ENCODE results near the gene TIGD6.

GRCh38 chr5:149778180-149779514 is 48.5 kb downstream of the PPARGC1B start:
- RRBS = no CpG with 5 or more reads among the region's 13 CpGs

DNA sequence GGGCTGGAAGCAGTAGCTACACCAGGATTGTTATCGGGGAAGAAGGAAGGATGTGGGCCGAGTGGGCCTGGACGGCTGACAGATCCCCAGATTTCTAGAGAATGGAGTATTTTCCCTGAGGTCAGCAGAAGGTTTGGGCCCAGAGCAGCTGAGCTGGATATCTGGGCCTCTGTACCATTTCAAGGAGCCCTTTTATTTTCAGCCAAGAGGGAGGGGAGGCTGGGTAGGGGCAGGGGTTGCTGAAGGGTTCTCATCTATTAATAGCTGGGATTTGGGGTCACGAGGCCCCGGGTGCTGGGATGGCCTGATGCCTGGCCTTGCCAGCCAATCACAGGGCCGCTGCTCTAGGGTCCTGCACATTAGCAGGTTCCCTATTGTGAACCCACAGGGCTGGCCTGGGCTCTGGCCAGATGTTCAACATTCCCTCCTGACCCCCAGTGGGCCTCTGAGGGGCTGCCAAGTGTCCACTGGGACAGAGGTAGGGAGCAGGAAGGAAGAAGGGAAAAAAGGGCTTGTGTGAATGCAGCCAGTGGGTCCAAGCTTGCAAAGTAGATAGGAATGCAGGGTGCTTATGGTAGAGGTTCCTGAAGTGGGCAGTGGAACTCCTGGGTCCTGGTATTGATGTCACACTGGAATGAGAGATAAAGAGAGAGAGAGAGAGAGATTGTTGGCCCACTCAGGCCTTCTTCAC is 52.5 kb downstream of the PPARGC1B start:
- RRBS = no CpG with 5 or more reads among the region's 6 CpGs

DNA sequence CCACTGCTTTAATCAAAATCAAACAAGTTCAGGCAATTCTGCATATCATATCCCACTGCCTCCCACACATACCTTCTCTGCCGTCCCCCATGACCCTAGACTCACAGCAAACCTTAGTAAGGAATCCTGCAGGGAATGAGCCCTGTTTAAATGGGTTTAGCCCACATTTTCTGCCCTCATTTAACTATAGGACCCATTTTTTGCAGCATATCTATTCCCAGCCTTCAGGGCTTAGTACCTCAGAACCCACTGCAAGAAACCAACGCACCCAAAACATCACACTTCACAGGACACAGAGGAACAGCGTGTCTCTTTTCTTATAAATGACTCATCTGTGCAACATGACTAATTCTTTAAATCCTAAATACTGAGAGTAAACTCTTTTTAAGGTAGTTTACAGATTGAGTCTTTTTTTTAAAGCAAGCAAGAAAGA is 48.7 kb downstream of the PDE6A start:
- RRBS = no CpG with 5 or more reads among the region's 3 CpGs

- RRBS = no CpG with 5 or more reads among the region's 5 CpGs
Observed at GRCh38 chr5:149938895-149939486, 5.6 kb downstream of the PDE6A start.

DNA sequence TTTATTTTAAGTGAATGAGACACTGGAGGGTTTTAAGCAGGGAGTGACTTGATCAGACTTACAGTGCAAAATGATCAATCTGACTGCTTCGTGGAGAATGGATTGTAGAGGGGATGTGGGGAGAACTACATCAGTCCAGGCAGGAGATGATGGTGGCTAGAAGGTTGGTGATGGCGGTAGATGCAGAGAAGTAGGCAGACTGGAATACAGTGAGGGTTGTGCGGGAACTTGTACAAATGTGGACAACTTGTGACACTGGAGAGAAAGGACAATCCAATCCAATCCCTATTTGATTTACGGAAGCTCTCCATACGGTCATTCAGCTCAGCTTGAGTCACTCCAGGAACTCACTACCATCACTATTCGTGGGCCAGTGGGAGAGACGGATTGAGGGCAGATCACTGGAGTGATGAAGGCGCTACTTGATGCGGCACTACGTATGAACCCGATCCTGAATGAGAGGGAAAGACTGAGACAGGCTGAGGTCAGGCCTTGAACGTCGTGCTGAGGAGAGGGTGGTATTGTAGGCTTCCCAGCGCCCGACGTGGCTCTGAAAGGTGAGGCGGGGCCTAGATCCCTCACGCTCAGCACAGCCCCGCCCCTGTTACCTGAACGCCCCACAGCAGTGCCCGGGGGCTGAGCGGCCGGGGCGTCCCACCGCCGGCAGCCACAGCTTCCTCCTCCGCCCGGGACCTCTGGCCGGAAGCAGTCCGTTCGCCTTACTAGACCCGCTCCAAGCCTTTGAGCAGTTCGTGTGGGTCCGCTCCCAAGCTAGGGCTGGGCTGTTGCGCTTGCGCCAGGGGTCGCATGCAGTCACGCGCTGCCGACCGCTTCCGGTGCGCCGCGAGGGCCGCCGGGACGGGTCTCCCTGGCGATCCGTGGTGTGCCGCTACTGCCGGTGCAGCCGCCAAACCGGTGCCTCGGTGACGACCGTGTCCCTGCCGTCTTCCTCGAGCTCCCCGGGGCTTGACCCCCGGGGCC is at the start of gene TIGD6:
TIGD6 (minus strand) TSS at position 789 of the 981 bp plus-strand sequence.
- RRBS = 2% methylated on average over 13 of the region's 61 CpGs

- RRBS = no CpG with 5 or more reads among the region's 5 CpGs
Observed at GRCh38 chr5:150041708-150042225, 41.2 kb downstream of the HMGXB3 start.

DNA sequence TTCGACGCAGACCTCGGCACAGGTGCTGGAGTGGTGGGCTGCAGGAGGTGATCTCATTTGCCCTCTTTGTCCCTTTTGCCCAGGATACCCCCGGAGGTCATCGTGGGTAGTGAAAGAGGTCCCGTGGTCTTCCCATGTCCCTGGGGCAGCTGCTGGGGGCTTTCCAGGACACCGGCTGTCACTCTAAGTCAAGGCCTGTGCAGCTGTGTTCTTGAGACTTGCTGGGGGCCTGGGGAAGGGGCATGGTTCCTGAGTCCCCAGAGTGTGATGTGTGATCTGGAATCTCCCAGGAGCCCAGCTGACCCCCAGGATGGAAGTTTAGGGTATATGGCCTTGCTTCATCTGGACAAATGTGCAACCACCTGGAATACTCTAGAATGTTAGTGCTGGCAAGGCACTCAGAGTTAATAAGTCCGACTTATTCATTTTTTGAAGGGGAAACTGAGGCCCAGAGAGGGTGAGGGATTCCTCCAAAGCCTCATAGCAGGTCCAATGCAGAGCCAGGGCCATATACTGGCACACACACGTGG is 28.1 kb upstream of the CSF1R start:
- RRBS = 79% methylated on average over 4 of the region's 9 CpGs

GRCh38 chr5:150159585-150160518 is 4.2 kb upstream of the PDGFRB start:
- RRBS = no CpG with 5 or more reads among the region's 16 CpGs

DNA sequence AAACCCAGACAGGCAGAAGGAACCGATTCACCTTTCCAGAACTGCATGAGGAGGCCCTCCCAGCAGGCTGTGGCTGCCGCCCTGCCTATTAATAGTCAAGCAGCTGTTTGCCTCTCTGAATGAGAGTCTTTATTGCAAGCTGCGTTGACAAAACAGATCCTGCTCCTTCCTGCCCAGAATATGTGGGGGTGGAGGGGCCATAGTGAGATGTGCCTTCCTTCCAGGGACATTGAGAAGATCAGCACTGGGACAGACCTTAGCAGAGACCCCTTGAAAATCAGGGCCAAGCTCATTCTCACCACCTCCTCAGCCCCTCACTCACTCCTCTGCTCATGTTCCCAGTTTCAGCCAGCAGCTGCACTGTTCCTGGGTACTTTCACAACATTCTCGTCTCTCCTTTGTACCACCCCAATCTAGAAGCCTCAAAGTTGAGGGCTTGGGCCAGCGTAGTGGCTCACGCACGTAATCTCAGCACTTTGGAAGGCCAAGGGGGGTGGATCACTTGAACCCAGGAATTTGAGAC is 18.2 kb upstream of the TCOF1 start:
- RRBS = no CpG with 5 or more reads among the region's 7 CpGs

GRCh38 chr5:150339979-150340592 is 17.4 kb upstream of the TCOF1 start:
- RRBS = no CpG with 5 or more reads among the region's 5 CpGs

GRCh38 chr5:150356624-150357137 is 816 bp upstream of the TCOF1 start:
- RRBS = no CpG with 5 or more reads among the region's 7 CpGs

GRCh38 chr5:150385973-150386461 is 26.7 kb downstream of the CD74 start:
- RRBS = no CpG with 5 or more reads among the region's 14 CpGs

DNA sequence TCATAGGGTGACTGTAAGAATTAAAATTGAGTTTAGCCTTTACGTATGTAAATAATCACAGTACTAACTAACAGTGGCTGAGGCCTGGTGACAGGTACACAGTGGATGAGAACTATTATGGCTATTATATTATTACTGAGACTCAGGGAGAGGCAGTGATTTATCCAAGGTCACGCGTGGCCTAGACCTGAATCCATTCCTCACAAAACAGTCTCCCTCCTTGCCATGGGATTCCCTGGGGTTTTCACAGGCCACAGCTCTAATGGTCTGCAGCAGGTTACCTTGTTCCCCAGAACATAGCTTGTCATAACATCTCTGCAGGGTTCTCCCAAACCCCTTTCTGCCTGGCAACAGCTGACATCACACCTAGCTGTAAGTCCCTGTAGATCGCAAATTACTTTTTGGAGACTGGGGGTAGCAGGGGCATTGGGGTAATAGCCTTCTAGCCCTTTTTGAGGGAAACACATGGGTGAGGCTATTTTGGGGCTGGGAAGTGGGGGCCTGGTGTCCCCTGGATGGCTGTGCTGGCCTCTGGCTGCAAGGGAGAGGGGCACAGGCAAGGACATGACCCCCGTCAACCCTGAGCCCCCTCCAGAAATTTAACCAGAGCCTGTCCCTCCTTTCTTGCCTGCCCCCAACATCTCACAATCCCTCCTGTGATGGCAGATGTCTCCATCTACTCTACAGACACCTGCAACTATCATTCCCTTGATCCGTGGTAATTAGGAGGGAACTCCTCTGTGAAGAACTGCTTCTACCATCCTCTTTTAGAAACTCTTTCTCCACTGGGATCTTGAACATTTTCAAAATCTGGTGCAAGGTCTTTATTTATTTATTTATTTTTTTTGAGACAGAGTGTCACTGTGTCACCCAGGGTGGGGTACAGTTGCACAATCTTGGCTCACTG is 1.3 kb downstream of the CD74 start:
- RRBS = no CpG with 5 or more reads among the region's 6 CpGs

DNA sequence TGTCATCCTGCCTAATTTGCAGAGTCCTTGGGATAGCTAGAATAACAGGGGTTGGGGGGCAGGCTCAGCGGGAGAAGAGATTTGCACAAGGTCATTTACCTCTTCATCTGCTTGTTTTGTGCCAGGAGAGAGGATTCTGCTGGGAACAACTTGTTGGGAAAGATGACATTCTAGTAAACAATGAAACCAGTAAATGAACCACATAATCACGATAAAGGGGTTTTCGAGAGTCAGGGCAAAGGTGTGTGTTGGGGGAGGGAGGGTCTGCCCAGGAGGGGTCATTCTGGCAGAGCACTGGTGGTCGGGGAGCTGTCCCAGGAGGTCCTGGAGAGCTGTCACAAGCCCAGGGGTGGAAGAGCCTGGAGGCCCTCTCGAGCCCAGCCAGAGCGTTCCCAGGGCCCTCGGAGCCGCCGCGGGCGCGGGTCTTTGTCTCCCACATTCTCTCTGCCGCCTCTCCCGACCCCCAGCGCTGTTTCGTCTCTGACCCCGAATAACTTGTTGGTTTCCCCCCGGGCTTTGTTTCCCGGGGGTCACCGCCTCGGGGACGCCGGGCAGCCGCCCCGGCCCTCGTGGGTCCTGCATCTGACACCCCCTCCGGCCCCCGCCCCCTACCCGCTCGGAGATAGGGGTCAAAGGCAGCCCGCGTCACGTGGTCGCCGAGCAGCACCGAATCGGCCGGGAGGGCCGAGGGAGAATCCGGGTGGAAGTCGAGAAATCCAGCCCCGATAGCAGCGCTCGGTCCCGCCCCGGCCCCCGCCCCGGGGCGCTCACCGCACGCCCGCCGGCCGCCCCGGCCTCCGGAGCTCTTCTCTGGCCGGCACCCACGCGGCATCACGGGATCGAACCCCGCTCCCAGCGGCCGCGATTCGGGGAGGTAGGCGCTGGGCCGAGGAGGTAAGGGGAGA is 22.5 kb upstream of the NDST1 start:
- RRBS = 1% methylated on average over 18 of the region's 68 CpGs

- RRBS = no CpG with 5 or more reads among the region's 8 CpGs
Observed at GRCh38 chr5:150515860-150516610, 8.1 kb downstream of the NDST1 start.

GRCh38 chr5:150520836-150521422 is 13.0 kb downstream of the NDST1 start:
- RRBS = 97% methylated on average over 3 of the region's 29 CpGs

GRCh38 chr5:150523813-150524176 is 15.9 kb downstream of the NDST1 start:
- RRBS = no CpG with 5 or more reads among the region's 2 CpGs

DNA sequence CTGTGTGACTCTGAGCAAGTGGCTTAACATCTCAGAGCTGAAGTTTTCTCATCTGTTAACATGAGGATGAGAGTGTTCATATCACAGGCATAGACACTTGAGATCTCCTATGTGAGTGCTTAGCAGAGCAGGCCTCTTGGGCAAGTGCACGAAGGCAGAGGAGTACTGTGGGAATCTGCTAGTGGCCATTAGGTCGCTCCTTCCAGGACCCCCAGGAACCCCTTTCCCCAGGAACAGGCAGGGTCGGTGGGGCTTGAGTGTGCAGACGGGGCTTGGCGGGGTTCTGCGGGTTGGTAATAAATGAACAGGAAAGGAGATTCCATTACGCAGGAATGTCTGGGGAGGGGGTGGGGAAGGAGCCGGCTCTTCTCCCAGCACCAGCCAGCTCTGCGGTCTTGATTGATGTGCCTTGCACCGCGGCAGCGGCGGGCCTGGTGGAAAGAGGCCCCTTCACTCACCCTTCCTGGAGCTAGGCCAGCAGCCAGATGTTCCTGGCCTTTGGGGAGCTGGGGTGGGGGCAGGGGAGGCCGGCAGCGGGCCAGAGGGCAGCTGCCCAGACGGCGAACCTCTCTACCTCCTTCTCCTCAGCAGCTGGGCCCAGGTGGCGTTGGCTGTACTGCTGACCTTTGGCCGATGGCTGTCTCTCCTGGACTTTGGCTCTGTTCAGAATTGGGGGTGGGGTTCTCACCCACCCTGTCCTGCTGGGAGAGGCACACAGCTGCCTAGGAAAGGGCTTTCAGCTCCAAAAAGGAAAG is 58.3 kb upstream of the SYNPO start:
- RRBS = no CpG with 5 or more reads among the region's 19 CpGs

DNA sequence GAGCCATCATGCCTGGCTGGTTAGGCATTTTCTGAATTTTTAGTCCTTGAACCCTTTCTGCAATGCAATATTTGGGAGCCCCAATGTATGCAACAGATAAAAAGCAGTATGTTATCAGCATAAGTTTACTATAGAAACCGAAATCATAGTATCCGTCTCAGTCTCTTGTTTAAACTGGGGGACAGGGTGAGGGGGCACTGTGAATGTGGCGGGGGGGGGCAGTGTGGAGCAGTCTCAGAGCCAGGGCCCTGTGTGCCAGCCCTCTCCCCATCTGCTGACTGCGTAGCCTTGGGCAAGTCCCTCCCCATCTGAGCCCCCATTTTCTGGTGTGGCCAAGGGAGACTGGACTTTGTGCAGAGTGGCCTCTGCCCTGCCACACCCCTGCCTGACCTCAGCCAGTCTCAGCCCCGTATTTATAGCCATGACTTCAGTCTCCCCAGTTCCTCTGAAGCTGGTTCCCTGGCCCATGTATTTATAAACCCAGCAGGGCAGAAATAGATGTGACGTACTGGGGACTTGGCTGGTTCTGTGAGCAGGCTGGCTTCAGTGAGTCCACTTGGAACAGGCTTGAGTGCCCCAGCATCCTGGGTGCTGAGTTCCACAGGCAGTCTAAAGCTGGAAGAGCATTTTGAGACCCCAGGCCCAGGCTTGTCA is 30.8 kb upstream of the SYNPO start:
- RRBS = no CpG with 5 or more reads among the region's 6 CpGs

DNA sequence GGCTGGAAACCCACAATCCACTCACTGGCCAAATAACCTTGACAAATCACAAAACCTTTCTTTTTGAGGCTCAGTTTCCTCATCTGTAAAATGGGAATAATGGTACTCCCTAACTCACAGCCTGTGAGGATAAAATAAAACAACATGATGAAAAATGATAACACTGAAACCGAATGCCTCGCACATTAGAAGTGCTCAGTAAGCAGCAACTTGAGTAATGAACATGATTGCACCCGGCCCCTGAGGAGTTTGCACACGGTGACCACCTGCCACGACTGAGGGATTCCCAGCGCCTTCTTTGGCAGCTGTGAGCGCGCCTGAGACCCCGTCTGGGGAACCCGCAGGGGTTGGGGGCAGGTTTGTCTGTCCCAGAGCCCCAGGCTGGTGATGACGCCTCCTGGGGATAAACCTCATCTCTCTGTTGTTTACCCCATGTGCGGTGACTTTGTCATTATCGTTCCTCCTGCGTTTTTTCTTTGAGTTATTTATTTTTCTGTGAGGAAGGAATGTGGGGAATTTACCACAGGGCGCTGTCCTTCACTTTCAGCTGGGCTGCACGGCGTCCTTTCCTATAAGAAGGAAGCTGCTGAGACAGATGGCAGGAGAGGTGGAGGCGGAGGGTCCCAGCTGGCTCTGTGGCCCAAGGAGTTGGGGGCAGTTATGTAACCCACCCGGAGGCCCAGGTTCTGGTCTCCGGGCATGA is 3.1 kb upstream of the SYNPO start:
- RRBS = no CpG with 5 or more reads among the region's 20 CpGs